Rectum (tissue), 1 donor: ENCODE results near the genes CADM2 and EPHA3.

- PRO-cap: no peak
Observed at GRCh38 chr3:73766559-73767445, 142.1 kb upstream of the PDZRN3 start.

DNA sequence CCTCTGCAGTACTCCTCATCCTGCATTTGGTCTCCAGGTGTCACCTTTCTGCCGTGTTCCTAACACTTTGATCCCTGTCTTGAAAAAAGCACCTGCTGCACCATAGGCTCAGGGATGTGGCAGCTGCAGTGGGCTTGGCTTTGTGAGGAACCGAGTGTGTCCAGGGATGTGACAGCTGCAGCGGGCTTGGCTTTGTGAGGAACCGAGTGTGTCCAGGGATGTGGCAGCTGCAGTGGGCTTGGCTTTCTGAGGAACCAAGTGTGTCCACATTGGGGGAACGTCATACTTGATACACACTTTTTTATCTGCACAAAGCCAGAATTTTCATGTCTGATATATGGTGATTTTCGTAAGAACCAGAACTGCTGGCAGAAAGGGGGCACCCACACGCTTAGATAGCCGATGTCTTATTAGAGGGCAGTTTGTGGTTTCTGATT is 241.7 kb upstream of the FRG2C start:
- PRO-cap: no peak

DNA sequence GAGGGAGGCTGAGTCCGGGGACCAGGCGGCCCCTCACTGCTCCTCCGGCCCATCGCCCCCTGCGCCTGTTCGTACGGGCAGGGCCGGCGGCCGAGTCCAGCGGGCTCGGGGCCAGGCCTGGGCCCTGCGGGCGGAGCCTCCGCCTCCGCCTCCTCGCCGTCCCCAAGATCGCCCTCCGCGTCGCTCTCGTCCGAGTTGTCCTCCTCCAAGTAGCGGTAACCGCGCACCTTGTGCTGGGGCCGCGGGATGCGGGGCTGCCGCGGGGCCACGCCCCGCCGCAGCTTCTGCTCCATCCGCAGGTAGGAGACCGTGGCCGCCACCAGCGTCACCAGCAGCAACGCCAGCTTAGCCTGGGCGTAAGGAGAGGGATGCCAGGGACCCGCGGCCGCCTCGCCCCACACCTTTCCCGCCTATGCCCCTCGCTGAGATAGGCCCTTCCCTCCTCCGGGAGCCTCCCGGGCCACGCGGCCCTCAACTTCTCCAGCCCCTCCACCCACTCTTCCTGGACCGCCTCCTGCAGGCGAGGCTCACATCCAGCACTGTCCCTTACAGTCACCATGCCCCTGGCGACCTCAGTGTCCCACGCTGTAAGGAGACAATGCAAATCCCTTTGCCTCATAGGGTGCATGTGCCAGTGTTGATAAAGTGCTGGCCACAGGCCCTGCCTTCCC is 44.5 kb upstream of the FRG2C start:
- PRO-cap: unidirectional peak, minus-strand start at position 501 of the sequence

- PRO-cap: no peak
Observed at GRCh38 chr3:75669279-75669877, 5.2 kb downstream of the FRG2C start.

- PRO-cap: no peak
Observed at GRCh38 chr3:76597863-76598456, 441.9 kb upstream of the ROBO2 start.

GRCh38 chr3:77038133-77038877 is 1.6 kb upstream of the ROBO2 start:
- PRO-cap: no peak

DNA sequence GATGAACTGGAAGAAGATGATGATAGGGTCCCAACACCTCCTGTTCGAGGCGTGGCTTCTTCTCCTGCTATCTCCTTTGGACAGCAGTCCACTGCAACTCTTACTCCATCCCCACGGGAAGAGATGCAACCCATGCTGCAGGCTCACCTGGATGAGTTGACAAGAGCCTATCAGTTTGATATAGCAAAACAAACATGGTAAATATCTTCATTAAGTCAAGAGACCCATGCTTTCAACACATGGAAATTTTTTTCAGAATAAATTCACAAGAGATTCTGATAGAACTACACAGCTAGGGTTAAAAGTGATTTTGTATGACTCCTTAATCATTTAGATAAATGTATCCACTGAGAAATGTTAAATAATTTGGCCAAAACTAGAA is 577.7 kb downstream of the ROBO2 start:
- PRO-cap: no peak

DNA sequence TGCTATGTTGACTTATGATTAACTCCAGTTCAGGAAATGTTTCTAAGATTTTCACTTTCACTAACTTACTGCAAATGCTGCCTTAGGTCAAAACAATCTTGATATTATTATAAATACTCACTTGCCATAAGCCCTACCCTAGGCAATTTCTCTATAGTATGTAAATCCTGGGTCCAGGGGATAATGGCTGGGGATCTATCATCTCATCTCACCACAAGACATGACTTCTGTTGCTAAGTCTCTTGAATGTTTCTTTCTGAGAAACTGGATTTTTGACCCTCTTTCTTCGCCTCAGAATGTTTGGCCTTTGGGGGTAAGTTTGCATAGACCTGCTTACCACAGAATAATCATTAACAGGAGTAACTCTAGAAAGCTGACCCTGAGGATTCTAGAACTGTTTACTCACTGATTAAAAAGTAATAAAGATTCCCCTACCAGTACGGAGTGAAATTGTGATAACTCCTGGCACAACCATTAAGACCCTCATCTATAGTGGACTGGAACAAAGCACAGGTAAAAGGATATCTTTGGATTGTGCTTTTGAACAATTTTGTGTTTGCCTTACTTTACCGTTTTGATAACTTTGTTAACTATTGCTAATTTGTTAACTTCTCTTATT is 767.9 kb downstream of the GBE1 start:
- PRO-cap: no peak

GRCh38 chr3:81731679-81732222 is 29.7 kb downstream of the GBE1 start:
- PRO-cap: no peak

DNA sequence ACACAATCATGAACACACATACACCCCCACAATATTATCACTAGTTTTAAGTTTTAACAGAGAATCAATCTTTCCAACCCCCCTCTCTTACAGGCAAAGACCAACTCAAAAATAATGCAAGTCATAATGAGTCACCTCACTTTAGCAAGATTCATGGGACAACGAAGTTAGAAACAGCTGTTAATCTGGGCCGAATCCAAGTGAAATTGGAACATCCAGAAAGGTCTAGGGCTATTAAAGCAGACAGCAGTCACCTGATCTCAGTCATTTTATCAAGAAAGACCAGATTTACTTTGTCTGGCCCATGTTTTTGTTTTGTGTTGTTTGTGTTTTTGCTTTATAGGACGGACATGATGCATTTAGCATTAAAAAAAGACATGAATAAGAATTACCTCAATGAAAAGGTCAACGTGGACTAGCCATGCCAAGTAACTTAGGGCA is 18.0 kb downstream of the GBE1 start:
- PRO-cap: no peak

DNA sequence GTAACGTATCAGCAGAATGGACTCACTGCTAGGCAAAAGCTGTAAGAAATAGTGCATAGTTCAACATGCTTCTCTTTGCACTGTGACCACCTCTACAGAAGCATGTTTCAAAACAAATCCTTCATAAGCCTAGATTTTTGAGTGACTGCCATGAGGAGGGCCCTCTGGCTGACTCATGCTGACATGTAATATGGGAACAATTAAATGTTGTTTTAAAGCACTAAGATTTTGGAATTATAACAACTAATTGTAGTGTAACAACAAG is 3.1 kb downstream of the GBE1 start:
- PRO-cap: no peak

DNA sequence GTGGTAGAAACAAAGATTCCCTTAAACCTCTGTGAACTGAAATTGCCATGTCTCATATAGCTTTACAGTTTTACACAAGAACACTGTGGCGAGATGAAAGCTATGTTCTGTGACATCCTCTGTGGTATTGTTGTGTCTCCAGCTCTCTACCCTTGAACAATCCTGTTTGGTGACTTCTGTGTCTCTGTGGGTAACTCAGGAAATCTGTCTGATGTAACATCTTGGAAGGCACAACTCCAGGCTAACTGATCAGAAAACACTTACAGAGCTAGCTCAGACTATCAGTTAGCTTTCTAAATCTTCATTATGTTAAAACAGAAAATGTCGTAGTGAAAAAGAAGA is 318.8 kb upstream of the GBE1 start:
- PRO-cap: no peak

- PRO-cap: unidirectional peak, plus-strand start at chr3:84958991
Observed at GRCh38 chr3:84958439-84959226, at the start of gene CADM2. Gene CADM2 (plus strand): TSS chr3:84958989.

GRCh38 chr3:85383367-85383837 is 424.6 kb downstream of the CADM2 start:
- PRO-cap: no peak

- PRO-cap: no peak
Observed at GRCh38 chr3:86942793-86943724, 47.9 kb downstream of the VGLL3 start.

- PRO-cap: bidirectional peak, plus-strand start at chr3:87089206, minus-strand start at chr3:87089069; unidirectional peak, minus-strand start at chr3:87089401; bidirectional peak, plus-strand start at chr3:87089905, minus-strand start at chr3:87089702
Observed at GRCh38 chr3:87088917-87090141, 98.4 kb upstream of the VGLL3 start.

- PRO-cap: bidirectional peak, plus-strand start at chr3:87227022, minus-strand start at chr3:87226851
Observed at GRCh38 chr3:87226593-87226962, 531 bp upstream of the CHMP2B start.

DNA sequence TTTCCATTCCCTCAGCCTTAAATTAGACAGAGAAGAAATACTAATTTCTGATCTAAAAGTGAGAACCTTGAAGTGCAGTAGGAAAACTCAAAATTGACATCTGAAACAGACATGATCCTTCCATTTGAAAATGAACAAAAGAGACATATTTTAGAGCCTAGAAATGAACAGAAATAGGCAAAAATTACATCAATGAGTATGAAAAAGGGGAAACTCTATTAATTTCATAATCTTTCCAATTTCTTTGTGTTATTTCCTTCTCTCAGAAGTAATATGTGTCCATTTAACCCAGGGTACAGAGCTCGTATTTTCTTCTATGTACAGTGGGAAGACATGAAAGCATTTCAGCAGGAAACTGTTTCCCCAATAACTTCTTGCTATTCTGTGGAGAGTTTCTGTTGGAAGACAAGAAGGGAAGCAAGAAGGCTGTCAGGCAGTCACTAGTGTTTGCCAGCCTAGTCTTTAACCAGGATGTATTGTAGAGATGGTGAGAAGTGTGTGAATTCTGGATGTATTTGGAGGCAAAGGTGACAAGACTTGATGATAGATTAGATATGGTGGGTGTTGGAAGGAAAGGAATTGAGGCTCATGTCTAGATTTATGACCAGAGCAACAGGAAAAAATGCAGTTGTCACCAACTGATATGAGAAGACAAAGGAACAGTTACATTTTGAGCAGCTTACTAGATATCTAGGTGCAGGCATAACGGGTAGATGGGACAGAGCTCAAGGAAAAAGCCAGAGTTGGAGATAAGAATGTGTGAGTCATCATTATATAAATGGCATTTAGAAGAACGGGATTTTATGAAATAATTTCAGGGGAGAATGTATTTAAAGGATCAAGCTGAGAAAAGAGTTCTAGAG is 3.4 kb downstream of the HTR1F start:
- PRO-cap: no peak

DNA sequence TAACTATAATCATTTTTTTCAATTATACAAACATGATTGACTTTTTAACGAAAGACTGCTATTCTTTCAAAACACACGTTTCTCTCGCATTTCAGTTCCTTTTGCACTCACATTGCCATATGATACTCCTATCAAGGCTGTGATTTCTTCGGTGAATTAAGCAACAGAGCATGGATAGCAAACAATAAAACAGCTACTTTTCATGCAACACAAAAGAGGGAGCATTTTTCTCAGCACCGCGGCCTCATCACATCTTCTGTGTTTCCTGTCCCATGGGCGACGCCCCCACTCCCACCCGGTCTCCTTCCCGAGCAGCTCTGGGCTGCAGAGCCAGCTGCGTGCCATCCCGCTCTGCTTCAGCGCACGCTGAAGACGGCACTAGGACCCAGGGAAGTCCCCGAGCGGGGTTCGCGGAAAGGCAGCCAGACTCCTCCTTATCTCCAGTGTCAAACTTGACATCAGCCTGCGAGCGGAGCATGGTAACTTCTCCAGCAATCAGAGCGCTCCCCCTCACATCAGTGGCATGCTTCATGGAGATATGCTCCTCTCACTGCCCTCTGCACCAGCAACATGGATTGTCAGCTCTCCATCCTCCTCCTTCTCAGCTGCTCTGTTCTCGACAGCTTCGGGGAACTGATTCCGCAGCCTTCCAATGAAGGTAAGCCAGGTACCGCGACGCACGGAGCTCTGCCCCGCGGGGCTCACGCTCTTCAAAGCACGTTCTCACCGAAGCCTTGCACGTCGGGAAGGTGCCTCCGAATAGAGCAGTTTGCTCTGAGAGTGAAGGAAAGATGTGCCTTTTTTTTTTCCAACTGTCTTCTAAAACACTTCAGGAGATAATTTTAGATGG is at the start of gene EPHA3:
Gene EPHA3, plus strand, starts transcription at position 443 of the 850 bp plus-strand sequence.
- PRO-cap: bidirectional peak, plus-strand start at position 494 of the sequence, minus-strand start at position 319 of the sequence

GRCh38 chr3:89699138-89699695 is 591.8 kb downstream of the EPHA3 start:
- PRO-cap: unidirectional peak, plus-strand start at chr3:89699539